ENCODE data around the genes STON2 and ZC3H14.

DNA sequence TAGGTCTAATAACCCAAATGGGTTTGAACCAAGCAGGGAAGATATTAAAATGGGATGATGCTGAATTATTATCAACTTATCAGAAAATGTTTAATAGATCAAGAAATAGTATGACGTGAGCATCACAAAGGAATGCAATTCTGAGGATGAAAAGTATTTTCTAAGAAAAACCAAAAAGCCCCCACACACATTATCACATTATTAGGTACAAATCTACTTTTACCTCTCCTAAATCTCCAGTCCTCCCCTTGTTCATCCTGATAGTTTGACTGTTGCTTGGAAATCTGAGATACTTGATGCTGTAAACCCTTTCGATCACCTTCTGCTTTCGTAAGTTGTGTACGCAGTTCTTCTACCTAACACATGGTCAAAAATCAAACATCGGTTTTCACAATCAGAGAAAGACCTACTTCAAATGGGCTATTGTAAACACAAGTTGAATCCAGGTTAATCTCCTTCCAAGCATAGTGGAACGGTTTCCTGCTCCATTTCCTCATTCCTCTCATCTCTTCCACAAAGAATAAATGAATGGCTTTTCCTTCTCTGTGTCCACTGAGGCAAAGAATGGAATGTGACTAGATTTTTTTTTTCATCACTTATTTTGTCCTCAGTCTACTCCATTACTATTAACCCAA lies 105.4 kb downstream of the CEP128 start:
- PRO-cap, 2 experiments = no peak in any of the 2 experiments

DNA sequence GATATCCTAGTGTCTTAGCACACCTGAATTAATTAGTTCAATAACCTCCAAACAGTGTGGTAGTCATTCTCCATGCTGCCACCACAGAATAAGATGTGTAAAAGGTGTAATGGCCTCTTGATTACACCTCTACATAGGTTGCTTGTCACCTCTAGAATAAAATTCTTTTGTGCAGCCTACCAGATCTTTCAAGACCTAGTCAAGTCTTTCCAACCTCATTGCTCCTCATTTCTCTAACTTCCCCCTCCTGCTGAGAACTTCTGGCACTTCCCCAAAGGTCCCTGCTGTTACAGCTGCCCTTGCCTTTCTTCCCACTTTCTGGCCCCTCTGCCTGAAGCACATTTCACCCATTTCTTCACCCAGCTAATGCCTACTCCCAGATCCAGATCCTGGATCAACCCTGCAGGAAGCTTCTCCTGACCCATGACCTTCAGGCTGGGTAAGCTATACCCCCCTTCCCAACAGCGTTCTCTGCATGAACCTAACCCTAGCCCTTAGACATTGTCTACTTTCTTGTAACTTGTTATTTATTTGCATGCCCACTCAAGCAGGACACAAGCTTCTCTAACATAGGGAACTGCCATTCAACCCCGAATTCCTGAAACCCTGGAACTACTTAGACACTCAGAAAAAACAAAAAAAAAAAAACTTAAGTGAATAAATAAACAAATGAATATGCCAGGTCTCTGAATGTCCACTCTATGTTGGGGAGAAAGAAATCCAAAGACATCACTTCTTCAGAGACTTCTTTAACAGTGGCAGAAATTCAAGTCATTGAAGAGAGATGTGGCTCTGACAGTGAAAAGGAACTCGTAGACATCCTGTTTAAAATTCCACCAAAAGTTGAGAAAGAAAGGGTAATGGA lies 1.6 kb downstream of the TSHR start:
- PRO-cap, 2 experiments = no peak in any of the 2 experiments

DNA sequence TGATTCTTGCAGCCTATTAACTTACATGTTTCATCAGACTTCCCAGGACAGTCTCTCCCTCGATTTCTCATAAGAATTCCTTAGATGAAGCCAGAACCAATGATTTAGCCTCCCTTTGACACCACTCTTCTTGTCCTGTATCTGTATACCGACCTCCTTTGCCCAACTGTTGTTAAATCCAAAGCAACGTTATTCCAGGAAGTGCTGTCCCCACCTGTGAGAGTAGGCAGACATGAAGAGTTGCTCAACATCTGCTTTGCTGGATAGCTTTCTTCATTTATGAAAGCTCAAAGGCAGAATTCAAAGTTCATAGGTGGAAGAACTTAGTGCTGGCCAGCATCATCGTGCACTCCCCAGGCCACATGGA lies 55.6 kb downstream of the GTF2A1 start:
- PRO-cap, 2 experiments = no peak in any of the 2 experiments

GRCh38 chr14:81384531-81385372 lies 15.4 kb downstream of the STON2 start:
- PRO-cap, 2 experiments = no peak in any of the 2 experiments

GRCh38 chr14:81398108-81398567 lies 2.0 kb downstream of the STON2 start:
- PRO-cap, 2 experiments = no peak in any of the 2 experiments

GRCh38 chr14:81399979-81400792 lies at the start of gene STON2:
Gene STON2, minus strand, starts transcription at chr14:81400324.
- PRO-cap, 2 experiments = no peak in any of the 2 experiments

- PRO-cap, 2 experiments = no peak in any of the 2 experiments
These were observed 12.7 kb upstream of the STON2 start for GRCh38 chr14:81412845-81413200.

DNA sequence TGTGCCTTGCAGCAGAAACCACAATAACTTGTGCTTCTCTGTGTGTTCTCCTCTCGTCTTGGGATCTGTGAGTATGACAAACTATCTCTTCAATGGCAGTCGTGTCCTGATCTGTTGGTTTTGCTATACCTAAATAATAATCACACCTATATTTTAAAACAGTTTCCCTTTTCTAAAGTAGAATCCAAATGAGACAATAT lies 67.4 kb upstream of the SEL1L start:
- PRO-cap, 2 experiments = no peak in any of the 2 experiments

DNA sequence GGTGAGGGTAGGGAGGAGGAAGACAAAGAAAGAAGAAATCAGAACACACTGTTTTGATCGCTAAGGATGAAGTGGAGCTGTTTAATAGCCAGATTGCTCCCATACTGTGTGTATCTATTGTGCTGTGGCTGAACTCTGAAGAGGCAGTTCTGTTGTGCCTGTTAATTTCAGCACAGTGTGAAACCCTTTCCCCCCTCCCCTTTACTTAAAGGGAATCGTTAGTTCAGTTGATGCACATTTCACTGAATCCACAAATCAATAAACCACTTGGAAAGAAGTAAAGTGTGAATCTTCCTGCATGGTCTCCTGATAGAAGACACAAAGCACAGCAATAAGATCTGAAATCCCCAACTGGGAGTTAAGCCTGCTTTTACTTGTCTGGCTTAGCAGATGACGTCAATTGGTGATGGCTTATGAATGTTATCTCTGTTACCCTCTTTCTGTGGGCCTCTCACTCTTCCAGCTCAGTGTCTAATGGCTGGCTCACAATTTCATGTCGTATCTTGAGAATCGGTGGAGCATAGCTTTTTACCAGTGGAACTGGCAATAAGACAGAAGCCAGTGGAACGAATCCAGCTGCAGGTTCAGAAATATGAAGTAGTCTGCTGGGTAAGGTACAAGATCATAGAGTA lies 413.4 kb upstream of the SEL1L start:
- PRO-cap, 2 experiments = no peak in any of the 2 experiments

DNA sequence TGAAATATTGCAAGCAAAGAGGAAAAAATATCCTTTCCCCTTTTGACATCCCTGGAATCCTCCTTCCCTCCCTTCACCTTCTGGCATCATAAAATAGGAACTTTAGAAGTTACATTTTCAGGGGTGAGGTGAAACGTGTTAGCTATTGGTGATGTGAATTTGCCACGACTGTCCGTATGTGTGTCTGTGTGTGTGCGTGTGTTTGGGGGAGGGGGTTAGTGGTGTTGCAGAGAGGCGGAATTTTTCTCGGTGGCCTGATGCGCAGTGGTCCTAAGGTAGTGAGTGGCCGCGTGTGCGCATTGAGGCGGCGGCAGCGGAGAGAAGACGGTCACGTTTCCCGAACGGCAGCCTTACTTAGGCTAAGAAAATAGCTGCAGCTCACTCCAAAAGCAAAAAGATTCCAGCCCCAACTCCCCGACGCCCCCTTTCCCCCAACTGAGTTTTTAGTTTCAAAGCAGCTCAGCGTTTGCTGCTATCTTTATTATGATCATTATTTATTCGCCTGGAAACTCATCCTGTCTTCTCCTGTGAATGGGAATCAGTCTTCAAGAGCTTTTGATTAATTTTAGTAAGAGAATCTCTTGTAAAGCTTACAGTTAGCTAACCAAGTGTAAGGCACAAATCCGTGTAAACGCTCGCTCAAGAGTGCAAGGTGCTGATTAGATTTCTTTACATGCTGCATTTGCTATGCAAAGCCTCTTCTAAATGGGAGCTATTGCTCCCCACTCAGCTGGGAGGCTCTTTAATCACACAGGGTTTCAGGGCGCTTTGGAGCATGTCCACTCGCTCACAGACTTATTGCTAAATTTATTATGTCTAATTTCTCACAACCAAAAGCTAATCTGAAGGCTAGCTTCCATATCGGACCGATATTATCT lies 4.7 kb downstream of the FLRT2 start:
- PRO-cap, 2 experiments = peak in 1 of 2 experiments; most common plus-strand start position 299 of the sequence (in 1); most common minus-strand start position 277 of the sequence (in 1)

DNA sequence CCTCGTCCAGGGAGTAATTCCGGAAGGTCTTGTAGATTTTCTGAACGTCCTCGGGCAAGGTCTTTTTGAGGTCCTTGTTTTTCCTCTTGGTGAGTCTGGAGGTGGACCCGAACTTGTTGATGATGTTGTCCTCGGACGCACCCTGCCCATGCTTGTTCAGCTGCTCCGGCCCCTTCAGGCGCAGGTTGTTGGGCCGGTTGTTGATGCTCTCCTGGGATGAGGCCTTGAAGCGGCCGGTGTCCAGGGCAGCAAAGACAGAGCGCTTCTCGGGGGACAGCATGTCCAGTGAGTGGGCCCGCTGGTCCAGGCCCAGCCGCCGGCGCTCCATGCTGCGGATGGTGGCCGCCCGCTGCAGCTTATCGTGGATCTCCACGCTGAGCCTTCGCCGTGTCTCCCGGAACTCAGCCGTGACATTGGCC lies 137.4 kb downstream of the KCNK10 start:
- PRO-cap, 2 experiments = no peak in any of the 2 experiments

- PRO-cap, 2 experiments = no peak in any of the 2 experiments
These were observed 4.2 kb downstream of the PTPN21 start for GRCh38 chr14:88550666-88550922.

- PRO-cap, 2 experiments = peak in 1 of 2 experiments; most common plus-strand start chr14:88563065 (in 1); most common minus-strand start chr14:88562915 (in 1)
These were observed at the start of gene ZC3H14 for GRCh38 chr14:88562754-88563739. Gene ZC3H14, plus strand, starts transcription at chr14:88563037.

DNA sequence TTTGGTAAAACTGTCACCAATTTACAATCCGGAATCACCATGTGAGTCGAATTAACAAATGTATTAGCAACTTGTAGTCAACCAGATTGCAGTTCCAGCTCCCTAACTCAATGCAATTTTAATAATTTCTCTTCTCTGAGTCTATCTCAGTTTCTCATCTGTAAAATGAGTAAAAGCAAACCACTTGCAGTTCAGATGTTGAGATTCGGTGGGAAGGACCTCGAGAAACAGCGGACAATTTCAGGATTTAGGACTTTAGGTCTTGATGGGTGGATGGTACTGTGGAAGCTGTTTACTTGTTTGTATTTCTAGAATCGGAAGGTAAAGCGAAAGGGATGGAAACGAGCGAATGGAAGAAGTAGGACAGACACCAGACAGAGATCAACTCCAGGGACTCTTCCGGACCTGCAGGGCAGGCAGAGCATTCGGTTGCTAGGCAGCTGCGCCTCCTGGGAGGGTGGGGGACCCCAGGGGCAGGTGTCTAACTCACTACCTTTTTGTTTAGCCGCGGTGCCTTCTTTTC lies 451 bp upstream of the TTC8 start:
- PRO-cap, 2 experiments = peak in 1 of 2 experiments; most common plus-strand start position 189 of the sequence (in 1); most common minus-strand start position 407 of the sequence (in 1)

- PRO-cap, 2 experiments = no peak in any of the 2 experiments
These were observed 9.6 kb downstream of the TTC8 start for GRCh38 chr14:88833743-88834730.

DNA sequence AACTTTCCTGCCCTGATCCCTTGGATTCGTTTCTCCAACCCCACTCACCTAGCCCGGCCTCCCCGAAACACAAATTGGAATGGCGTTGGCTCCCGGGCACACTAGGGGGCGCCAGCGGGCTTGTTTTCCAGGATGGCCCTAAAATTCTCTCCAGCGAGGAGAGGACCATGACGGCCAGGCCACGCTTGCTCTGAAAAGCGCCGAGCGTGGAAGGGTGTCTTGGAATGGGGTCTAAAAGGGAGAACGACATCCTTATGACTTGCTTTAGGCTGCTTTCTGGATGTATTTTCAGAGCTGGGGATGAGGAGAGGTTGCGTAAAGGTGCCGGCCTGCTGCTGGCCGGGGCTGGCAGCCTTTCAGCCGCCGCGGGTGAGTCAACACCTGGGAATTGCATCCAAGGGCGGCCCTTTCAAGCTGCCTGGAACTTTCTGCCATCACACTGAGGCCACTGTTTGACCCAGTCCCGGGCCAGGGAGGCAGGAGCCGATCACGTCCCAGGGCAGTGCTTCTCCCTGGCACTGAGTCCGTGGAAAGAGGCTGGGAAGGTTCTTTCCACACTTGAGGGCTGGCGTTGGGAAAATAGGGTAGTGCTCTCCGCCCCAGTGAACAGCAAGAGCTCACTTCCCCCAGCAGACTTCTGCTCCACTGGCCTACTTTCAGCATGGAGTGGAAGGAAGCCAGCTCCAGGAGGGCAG lies 216.1 kb downstream of the TTC8 start:
- PRO-cap, 2 experiments = peak in 1 of 2 experiments; most common plus-strand start position 141 of the sequence (in 1)

DNA sequence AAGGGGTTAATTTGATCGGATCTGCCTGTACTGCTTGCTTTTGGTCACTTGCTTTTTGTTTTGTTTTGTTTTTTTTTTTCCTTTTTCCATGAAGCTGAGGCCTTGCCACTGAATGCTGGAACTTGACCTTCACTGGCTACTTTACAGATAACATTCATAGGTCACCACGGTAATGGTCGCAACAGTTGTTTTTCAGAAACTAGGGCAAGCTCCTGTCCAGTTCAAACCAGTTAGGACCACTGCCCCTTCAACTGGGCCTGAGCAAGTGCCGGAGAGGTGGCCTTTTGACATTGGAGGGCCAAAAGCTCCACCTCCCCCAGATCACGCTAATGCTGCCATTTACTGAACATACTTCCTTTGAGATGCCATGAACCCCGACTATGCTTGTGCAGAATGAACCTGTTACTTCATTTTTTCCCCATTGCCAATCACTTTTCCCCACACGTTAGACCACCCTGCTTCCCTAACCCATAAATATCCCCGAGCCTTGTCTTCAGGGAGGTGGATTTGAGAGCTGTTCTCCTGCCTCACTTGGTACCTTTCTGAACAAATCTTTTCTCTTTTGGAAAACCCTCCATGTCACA lies 147.5 kb downstream of the FOXN3 start:
- PRO-cap, 2 experiments = no peak in any of the 2 experiments

DNA sequence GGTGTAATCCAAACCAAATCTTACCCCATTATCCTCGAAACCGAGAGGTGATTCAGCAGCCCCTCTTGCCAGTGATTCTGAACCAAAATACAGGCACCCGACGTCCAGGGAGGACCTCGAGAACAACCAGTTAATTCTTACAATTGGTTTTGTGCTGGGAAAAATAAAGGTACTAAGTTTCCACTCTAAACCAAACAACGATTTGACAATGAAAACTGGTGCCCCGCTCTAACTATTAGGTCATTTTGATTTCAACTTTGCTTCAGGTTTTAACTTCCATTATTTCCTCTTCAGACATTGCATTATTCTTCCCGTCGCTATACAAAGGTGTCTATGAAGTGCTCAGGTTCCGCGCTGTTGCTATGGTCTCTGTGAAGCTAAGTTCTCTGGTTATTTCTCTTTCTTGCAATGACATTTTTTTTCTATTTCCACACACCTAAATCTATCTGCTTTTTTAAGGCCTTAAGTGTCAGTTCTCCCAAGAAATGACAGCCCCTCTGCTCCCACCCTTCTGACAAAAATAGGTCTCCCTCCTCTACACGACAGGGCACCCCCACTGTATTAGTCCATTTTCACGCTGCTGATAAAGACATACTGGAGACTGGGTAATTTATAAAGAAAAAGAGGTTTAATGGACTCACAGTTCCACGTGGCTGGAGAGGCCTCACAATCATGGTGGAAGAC lies 139.4 kb downstream of the FOXN3 start:
- PRO-cap, 2 experiments = no peak in any of the 2 experiments

DNA sequence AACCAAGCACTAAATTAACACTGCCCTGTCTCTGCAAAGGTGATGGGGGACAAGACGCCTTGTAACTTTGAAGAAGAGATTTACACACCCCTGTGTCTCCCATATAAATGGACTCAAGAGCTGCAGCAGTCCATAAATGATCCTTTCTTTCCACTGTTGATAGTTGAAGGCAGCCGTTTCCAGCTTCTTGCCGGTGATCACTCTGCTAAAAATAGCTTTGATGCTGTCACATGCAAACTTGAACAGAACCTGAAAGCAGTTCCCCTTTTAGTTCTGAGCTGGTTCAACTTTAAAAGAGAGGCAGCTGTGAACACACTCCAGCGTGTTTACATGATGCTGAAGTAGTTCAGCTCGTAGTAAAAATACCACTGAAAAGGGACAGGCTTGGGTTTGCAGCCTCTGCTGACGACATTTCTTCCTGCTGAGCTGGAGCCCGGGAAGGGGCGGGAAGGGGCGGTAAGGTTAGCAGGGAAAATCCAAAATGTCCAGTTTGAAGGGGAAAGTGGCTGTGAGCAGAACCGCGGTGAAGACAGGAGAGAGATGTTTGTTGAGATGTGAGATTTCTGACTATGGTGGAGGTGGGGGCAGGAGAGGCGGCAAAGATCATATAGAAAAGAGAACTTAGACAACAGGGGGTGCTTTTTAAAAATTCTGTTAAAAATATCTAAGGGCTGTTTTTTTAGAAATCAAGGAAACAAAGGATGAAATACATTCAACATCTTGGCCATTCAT lies 113.0 kb downstream of the FOXN3 start:
- PRO-cap, 2 experiments = peak in 1 of 2 experiments; most common plus-strand start position 270 of the sequence (in 1); most common minus-strand start position 204 of the sequence (in 1)

GRCh38 chr14:89575341-89575764 lies 158.3 kb upstream of the FOXN3 start:
- PRO-cap, 2 experiments = peak in 1 of 2 experiments; most common plus-strand start chr14:89575605 (in 1)

Data from cerebral cortex (tissue), 2 donors.